Fallopian tube (tissue), 1 donor: ENCODE results near the gene NOS2.

DNA sequence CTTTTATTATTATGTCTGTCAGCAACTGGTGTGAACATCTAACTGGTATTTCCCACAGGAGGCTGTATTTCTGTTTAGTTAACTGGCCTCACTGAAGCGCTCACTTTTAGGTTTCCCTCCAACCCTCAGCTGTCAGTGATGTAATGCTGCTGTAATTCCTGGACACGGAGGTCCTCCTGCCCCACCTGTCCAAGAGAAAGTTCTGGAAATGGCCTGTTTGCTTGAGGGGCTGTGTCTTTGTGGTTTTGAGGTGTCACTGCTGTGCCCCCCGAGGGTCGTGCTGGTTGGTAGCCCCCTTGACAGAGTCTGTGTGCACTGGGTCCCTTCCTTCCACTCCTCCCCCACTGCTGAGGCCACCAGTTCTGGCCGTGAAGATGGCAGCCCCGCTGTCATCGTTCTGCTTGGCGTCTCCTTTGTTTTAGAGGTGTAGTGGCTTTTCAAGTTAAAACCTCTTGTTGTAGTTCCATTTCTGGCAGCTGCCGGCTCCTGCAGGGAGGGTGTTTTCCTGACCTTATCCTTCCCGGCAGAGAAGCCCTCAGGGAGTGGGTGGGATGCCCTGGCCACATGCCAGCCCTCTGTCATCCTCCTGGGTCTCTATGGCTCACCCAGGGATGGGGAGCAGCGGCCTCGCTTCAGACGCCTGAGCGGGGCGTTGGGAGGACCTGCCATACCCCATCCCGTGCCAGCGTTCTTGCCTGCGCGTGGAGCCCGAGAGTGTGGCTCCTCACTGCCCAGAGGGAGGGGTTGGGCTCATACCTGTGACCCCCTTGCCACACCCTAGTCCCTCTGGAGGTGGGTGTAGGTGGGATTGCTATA, 11.7 kb downstream of the KCNJ12 start:
- PRO-cap: no peak

- PRO-cap: no peak
Observed at GRCh38 chr17:21395221-21395420, 19.0 kb downstream of the KCNJ12 start.

DNA sequence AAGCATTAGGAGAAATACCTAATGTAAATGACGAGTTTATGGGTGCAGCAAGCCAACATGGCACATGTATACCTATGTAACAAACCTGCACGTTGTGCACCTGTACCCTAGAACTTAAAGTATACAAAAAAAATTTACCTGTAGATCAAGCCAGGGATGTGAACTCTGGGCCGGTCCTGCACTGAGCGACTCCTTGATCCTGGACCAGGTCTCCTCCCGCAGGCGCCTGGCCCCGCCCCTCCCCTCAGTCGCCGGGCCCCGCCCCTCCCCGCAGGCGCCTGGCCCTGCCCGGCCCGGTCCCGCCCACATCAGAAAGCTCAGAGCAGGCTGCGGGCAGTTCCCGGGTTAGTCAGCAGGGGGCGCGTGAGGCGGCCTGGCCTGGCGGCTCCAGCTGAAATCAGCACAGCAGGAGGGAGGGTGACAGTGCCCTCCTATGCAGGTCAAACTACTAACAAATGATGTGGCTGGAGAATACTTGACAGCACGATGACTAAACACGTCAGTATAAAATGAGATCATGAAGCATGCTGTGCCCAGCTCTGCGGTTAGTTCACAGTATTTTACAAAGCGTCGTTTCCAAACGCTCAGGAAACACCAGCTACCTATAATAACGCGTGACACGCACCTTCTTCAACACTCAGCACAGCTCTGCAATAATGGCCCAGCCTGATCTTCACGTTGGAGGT, 80.8 kb downstream of the KCNJ12 start:
- PRO-cap: no peak

- PRO-cap: no peak
Observed at GRCh38 chr17:21530838-21532138, 155.1 kb downstream of the KCNJ12 start.

DNA sequence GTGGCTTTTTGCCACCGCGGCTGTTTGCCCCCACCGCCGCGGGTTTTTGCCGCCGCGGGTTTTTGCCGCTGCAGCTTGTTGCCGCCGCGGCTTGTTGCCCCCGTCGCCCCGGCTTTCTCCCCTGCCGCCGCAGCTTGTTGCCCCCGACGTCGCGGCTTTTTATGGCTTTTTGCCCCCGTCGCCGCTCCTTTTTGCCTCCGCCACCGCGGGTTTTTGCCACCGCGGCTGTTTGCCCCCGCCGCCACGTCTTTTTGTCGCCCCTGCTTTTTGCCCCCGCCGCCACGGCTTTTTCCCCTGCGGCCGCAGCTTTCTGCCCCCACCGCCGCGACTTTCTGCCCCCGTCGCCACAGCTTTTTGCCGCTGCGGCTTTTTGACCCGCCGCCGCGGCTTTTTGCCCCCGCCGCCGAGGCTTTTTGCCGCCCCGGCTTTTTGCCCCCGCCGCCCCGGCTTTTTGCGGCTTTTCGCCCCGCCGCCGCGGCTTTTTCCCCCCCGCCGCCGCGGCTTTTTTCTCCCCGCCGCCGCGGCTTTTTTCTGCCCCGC, 149.6 kb downstream of the KCNJ18 start:
- PRO-cap: unidirectional peak, minus-strand start at position 269 of the sequence

GRCh38 chr17:22118150-22118370, 425.7 kb downstream of the KCNJ18 start:
- PRO-cap: unidirectional peak, plus-strand start at chr17:22118205

DNA sequence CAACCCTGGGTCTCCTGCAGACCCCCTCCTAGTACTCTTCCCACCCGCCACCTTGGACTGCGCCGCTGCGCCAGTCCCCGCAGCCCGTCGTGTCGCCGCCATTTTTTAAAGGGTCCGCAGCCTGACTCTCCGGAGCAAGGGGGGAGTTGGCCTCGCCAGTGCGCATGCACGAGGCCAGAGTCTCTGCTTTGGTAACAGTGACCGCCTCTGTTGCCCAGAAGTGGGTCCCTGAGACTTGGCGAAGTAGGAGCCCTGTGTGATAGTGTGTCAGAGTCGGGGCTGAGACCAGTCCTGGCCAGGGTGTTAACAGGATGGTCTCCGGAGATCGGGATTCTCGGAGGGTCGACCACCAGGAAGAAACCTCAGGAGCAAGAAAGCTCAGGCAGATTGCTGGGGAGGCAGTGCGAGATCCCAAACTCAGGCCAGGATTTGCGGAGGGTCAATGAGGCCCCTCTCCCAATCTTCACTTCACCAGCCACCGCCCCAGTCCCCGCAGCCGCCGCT, 612.5 kb downstream of the KCNJ18 start:
- PRO-cap: no peak

GRCh38 chr17:22519555-22520067, 827.3 kb downstream of the KCNJ18 start:
- PRO-cap: no peak

DNA sequence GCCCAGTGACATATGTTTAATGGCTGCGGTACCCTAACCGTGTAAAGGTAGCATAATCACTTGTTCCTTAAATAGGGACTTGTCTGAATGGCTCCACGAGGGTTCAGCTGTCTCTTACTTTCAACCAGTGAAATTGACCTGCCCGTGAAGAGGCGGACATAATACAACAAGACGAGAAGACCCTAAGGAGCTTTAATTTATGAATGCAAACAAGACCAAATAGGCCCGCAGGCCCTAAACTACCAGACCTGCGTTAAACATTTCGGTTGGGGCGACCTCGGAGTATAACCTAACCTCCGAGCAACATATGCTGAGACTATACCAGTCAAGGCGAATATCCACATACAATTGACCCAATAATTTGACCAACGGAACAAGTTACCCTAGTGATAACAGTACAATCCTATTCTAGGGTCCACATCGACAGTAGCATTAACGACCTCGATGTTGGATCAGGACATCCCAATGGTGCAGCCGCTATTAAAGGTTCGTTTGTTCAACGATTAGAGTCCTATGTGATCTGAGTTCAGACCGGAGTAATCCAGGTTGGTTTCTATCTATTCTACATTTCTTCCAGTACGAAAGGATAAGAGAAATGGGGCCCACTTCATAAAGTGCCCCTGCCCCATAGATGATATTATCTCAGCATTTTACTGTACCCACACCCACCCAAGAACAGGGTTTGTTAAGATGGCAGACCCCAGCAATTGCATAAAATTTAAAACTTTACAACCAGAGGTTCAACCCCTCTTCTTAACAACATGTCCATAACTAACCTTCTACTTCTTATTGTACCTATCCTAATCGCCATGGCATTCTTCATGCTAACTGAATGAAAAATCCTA, 831.9 kb downstream of the KCNJ18 start:
- PRO-cap: no peak

DNA sequence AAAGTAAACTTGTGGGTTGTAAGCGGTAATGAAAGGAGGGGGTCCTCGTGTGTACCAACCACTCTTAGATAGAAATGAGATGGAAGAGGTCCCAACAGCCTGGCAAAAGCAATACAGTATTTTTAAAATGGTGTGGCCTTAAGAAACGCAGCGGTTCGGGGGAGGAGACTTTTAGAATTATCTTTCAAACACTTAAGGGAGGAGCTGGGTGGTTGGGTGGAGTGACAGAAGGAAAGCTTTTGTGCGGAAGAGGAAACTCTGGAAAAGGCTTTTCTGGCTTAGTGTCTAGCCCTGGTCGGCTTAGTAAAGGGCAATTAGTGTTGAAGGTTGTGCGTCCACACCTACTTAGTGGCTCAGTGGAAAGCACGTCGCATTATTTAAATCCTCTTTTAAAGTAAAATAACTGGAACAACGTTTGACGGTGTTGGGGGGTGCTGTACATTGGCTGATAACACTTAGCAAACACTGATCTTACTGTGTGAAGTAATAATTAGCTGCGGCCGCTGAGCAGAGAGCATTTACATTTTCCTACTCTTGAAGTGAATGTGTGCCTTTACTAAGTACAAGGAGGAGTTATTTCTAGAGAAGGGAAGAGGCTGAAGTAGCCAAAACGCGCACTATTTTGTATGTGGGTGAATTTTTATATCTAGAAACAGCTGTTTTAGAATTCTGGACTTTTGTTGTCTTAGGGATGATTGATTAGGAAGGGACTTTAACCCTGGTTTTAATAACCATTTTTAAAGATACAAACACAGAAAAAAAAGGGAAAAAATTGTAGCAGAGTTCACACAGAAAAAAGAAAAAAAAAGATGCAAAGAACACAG, 1.1 kb downstream of the WSB1 start:
- PRO-cap: bidirectional peak, plus-strand start at position 313 of the sequence, minus-strand start at position 113 of the sequence

DNA sequence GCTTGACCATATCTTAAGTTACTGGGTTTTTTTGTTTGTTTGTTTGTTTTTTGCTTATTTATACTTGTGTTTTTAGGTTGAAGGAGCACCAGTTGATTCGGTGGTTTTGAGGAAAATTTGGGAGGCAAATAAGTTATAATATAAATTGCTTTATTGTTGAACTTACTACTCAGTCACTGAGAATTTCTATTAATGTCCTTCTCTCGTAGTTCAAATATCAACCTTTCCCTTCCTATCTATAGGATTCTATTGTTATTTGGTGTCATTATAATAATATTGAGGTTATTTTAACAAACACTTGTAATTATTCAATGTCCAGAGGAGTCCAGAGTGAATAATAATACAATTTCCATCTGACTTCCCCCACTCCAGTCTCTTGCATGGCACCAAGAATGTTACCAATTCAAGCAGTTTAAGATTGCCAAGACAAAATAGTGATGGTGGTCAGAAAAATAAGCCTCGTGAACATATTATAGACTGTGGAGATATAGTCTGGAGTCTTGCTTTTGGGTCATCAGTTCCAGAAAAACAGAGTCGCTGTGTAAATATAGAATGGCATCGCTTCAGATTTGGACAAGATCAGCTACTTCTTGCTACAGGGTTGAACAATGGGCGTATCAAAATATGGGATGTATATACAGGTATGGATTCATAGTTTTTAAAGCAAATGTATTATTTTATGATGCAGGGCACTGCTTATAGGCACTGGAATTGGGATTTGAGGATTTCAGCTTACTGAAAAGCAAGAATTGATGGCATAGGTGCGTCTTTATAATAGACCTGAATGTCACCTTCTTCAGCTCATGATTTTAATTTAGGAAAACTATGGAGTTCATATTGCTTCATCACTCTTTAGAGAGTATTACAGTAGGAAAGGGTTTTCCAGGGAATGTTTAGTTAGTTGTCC, 9.3 kb downstream of the WSB1 start:
- PRO-cap: no peak

GRCh38 chr17:27319660-27320745, 26.1 kb downstream of the WSB1 start:
- PRO-cap: no peak

DNA sequence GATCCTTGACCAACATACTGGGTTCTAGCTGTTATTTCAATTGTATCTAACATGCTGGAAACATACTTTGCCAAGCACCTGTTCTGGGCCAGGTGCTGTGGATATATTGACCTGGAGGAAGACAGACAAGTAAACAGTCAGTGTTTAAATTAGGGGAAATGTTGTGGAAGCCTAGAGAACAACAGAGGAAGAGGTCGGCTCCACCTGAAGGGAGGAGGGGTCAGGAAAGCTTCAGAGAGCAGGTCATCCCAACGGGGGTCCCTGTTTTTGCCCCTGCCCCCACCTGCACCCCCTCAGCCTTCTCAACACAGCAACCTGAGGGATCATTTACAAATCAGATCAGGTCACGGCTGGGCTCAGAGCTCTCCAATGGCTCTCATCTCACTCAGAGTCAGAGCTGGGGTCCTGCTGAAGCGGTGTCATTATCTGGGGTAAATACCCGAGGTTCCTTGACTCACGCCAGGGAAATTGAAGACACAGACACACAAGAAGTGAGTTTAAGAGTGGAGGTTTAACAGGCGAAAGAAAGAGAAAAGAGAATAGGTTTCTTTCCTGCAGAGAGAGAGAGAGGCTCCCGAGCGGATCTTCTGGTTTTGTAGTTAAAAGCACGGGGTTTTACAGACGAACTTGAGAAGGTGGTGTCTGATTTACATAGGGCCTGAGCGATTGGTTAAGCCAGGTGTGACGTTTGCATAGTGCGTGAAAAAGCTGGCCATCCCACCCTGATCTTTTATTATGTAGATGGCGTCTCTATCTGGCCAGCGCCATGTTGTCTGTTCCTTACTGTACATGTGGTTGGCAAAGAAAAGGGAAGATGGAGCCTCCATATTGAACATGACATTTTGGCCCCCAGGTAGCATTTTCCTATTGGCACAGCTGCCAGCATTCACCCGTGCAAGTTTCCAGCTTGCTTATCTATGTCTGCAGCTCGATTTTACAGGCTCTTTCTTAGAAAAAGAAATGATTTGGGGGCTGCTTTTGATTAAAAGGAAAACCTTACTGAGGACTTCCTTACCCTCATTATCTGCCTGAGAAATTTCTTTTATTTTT, 51.3 kb downstream of the WSB1 start:
- PRO-cap: unidirectional peak, plus-strand start at position 388 of the sequence; bidirectional peak, plus-strand start at position 733 of the sequence, minus-strand start at position 589 of the sequence

DNA sequence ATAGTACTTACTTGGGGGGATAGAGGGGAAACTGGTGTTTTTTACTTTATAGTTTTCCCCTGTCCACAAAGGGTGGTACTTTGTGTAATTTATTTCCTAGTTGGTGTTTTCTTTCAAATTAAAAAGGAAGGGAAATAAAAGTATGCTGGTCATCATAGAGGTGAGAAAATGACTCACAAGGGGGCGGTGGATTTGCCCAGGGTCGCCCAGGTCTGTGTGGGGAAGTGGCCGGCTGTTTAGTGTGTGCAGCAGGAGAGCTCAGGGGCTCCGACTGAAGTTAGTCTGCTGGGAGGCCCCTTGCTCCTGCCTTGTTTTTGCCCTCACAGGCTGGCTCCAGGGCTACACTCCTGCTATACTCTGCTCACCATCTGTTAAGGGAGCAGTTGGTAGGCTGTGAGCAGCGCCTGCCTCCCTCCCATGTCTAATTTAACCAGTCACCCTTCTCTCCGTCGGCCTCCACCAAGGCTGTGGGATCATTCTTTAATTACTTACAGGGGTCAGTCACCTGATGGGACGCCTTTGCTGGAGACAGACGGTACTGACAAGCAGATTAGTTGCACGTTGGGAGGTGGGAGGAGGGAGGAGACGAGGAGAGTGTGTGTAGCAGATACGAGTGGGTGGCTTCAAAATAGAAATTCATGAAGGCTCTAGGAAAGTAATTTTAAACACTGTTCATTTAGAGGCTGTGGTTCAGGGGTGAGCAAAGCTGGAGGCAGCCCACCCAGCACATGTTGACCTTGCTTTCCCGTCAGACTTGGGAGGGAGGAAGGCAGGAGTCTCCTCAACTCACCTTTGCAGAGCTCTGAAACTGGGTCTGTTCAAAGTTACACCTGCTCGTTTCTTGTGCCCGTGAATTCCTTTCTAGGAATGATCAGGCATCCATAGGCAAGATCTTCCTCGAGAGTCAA, 35.6 kb downstream of the KSR1 start:
- PRO-cap: no peak

GRCh38 chr17:27526370-27527110, 70.3 kb downstream of the KSR1 start:
- PRO-cap: unidirectional peak, plus-strand start at chr17:27526884

DNA sequence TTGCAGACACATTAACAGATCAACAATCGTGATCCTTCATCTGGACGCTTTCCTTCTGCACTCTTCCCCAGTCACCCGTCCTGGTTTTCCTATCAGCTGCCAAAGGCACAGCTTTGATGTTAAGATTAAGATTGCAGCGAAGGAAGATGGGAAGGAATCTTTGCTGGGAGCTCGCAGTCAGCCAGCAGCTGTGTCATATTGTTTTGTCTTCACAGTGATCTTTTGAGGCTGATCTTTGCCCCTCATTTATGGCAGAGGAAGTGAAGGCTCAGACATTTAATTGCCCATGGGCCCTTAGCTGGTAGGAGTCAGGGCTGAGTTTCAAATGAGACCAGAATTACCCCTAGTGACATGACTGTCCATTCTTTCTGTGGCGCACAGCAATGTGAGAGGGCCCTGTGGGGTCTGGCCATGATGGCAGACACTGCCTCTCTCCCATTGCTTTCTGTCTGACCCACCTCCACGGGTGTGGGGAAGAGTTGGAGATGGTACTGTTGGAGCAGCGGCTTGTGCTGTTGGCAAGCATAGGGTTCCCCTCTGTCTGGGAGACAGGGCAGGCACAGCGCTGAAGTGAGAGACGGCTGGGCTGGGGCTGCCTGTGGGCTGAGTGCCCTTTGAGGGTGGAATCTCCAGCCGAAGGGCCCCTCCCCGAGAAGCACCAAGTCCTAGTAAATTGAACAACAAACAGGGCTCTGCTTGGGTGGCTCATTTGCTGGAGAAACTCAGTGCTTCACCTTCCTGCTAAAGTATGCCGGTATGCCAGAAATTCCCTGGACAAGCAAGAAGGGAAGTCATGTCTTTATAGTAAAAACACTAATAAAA, 79.5 kb downstream of the KSR1 start:
- PRO-cap: no peak

GRCh38 chr17:27800318-27801008, at the start of gene NOS2:
TSS of gene NOS2 (minus strand) at chr17:27800529.
- PRO-cap: no peak

GRCh38 chr17:28320048-28320675, 1.2 kb downstream of the TMEM97 start:
- PRO-cap: no peak

DNA sequence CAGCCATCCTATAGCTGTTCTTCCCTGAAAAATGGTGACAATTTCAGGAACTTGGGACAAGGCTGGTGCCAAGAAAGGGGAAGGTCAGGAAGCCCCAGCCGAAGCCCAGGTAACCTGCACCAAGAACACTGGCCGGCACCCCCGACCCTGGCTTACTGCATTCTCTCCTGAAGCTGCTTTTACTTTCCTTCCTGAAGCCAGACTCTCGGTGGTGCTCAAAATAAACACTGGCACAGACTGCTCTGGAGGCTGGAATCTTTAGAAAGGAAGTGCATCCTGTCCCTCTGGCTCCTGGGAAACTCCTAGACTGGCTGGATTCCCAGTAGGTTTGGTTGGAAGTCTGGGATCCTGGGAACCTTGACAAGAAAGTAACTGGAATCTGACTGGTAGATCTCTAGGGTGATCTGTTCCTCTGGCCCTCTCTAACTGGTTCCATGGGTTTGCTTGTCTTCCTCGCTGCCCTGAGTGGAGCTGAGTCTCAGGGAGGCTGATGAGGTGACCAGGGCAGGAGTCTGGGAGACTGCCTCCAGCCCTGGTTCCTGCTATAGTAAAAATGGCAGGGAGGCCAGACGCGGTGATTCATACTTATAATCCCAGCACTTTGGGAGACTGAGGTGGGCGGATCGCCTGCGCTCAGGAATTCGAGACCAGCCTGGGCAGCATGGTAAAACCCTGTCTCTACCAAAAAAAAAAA, 3.0 kb downstream of the TNFAIP1 start:
- PRO-cap: unidirectional peak, minus-strand start at position 157 of the sequence

- PRO-cap: no peak
Observed at GRCh38 chr17:28346888-28348048, 10.1 kb downstream of the POLDIP2 start.